ENCODE measurements around the genes HYDIN and MARVELD3.

- PRO-cap, result no peak
- RAMPAGE, long total RNA, 2 experiments, result no peak in any of the 2 experiments
Observed at GRCh38 chr16:70778775-70779430, 22.1 kb downstream of the VAC14 start.

GRCh38 chr16:71230568-71231123, at the start of gene HYDIN:
Gene HYDIN (minus strand): TSS chr16:71230722.
- PRO-cap, result no peak
- RAMPAGE, long total RNA, 2 experiments, result start-site peak on the minus strand in 2 of 2 experiments, at chr16:71230696-71230722 at its widest, 23 to 52 reads per replicate

- PRO-cap, result unidirectional peak, plus-strand start at chr16:71348889
- RAMPAGE, long total RNA, 2 experiments, result no peak in any of the 2 experiments
Observed at GRCh38 chr16:71348813-71349012, 9.8 kb upstream of the CALB2 start.

DNA sequence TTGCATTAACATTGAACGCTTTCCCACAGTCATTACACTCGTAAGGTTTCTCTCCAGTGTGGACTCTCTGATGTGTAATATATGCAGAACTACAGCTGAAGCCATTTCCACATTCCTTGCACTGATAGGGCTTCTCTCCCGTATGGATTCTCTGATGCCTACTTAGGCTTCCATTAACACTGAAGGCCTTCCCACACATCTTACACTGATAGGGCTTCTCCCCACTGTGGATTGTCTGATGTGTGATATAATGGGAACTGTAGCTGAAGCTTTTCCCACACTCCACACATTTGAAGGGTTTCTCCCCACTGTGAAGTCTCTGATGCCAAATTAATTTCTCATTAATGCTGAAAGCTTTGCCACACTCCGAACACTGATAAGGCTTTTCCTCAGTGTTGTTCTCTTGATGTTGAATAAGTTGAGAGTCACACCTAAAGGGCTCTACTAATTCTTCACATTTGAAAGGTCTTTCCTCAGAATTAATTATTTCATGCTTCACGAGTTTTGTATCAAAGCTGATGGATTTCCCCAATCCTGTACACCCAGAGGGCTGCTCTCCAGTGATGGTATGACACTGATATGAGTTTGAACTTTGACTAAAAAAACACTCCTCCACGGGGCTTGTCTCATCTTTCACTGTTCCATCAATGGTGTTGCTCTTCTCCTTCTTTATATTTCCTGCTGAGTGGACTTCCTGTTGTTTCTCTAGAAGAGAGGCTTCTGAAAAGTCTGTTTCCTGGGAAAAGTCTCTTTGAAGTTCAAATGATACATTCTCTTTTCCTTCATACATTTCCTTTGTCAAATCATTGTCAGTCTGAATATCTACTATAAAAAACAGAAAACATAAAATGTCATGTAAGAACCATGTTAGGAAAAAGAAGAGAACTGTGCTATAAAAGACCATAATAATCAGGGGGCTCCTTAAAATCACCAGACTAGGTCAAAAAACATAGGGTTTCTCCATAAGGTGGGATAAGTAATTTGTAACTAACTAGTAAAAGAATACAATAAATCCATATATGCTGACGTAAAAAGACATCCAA, 7.5 kb upstream of the TLE7 start:
- PRO-cap, result no peak
- RAMPAGE, long total RNA, 2 experiments, result start-site peak on the minus strand in 1 of 2 experiments, centred at position 459 of the sequence, 11 reads per replicate

DNA sequence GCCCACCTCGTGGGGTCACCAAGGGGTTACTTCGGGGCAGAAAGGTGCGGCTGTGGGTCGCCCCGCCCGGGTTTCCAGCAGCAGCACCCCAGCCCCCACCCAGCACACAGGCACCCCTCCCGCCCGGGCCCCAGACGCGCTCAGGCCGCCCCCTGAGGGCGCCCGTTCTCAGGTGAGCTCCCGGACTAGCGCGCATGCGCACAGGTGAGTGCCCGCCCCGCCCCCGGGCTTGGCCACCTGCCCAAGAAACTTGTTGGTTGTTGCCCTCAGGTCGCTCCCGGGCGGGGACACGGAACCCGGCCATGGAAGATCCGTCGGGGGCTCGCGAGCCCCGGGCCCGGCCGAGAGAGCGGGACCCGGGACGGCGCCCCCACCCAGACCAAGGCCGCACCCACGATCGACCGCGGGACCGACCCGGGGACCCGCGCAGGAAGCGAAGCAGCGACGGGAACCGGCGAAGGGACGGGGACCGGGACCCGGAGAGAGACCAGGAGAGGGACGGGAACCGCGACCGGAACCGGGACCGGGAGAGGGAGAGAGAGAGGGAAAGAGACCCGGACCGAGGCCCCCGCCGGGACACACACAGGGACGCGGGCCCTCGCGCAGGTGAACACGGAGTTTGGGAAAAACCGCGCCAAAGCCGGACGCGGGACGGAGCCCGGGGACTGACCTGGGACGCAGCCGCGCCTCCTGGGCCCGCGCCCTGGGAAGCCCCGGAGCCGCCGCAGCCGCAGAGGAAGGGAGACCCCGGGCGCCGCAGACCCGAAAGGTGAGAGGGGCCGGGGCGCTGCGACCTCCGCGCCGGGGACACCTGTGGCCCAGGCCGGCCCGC, at the start of gene MARVELD3:
MARVELD3 (plus strand) TSS at position 257 of the 832 bp plus-strand sequence.
- PRO-cap, result bidirectional peak, plus-strand start at position 257 of the sequence, minus-strand start at position 169 of the sequence; unidirectional peak, plus-strand start at position 549 of the sequence; unidirectional peak, plus-strand start at position 579 of the sequence
- RAMPAGE, long total RNA, 2 experiments, result start-site peak on the plus strand in 2 of 2 experiments, centred at positions 273 to 280 of the sequence, 63 to 163 reads per replicate

GRCh38 chr16:71851965-71852648, 6.3 kb downstream of the ATXN1L start:
- PRO-cap, result no peak
- RAMPAGE, long total RNA, 2 experiments, result no peak in any of the 2 experiments

GRCh38 chr16:71923818-71925104, 28.9 kb downstream of the IST1 start:
- PRO-cap, result no peak
- RAMPAGE, long total RNA, 2 experiments, result no peak in any of the 2 experiments

DNA sequence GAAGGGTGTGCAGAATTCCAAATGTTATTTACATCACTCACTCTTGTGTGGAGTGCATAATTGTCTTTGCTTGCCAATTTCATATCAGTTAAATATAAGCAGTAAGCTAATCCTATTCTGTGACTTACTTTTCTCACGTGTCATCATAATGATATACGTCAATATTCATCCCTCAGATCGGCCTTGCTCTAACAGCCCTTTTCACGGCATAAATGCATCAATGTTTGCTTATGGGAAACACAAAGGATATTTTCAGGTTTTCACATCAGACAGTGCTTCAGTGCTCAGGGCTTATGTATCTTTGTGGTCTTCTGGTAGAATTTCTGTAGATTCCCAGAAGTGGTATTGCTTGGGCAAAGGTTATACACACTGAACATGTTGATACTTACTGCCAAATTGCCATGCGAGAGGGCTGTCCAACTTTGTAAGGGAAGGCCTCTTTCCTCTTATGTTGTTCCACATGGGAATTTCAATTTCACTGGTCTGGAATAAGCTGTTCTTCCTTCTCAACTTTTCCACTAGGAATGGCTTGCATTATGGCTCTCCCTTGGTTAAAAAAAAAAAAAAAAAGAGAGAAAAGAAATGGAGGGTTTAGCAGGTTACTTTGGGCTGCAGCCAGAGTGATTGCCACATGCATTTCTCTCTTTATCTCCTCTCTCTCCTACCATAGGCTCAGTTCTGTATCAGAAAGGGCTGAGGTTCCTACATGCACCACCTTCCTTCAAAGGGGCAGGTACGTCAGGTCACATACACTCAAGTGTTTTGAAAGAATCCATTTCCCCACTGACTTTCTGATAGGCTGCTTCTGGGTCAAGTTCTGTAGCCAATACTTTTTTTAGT, 19.2 kb downstream of the DHODH start:
- PRO-cap, result no peak
- RAMPAGE, long total RNA, 2 experiments, result no peak in any of the 2 experiments

GRCh38 chr16:72041923-72042830, 12.1 kb upstream of the HP start:
- PRO-cap, result no peak
- RAMPAGE, long total RNA, 2 experiments, result no peak in any of the 2 experiments

DNA sequence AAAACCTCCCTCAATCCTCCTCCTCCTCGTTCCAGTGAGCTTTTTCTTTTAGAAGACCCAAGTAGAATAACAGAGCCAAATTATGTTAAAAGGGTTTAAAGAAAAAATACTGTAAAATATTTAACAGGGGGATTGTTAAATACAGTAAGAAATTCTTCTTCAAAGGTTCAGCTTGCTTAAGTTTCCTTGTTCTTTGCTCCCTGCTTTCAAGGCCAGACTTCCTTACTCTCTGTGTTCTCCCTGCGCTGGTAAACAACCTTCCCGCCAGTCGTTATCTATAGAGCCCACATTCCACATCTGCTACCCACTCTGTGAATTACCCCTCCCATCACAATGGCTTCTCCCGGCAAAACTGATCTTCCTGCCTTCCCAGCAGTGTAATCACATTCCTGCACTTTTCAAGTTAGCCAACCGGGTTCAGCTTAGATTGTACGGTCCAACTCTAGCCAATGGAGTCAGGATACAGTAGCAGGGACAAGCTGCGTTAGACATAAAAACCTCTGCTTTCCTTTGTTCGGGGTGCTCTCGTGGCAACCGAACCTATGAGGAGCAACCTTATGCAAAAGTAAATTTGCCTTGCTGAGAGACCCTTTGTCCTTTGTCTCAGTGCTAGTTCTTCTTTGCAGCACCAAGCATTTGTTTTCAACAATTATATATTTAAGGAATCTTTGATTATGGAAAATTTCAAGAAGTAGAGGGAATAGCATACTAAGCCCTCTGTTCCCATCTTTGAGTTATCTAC, 9.9 kb downstream of the HPR start:
- PRO-cap, result no peak
- RAMPAGE, long total RNA, 2 experiments, result no peak in any of the 2 experiments

DNA sequence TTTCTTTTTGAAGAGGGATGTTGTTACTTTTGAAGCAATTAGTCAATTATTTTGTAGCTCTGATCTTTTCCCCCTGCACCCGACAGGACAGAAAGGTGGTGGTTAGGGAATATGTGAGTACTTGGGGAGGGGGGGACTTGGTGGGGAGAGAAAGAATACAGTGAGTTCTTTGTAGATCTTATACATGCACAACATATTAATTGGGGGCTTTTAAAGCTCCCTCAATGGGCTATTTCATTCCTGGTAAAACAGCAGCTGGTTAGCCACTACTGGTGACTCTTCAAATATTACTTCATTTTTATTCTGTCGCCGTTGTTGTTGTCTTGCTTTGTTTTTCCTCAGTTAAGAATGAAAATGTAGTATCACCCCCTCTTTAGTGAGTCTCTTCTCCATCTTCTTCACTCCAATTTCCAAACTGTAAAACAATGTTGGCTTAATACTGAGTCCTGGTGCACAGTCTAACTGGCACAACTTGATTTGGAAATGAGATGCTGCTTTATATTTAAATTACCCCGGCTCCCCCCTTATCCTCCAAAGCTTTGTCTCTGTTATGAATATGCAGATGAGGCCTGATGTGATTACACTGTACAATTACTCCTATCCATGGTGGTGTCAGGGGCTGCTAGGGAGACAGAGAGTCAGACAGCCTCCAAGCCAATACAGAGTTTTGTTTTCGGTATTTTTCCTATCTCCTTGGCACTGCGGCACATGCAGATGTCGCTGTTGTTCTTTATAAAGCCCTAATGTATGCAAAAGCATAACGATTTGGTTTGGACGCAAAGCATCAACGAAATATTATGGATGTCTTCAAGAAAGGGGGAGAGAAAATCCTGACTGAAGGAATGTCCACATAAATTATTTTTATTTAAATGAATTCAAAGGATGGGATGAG, 256.9 kb upstream of the PMFBP1 start:
- PRO-cap, result no peak
- RAMPAGE, long total RNA, 2 experiments, result no peak in any of the 2 experiments

DNA sequence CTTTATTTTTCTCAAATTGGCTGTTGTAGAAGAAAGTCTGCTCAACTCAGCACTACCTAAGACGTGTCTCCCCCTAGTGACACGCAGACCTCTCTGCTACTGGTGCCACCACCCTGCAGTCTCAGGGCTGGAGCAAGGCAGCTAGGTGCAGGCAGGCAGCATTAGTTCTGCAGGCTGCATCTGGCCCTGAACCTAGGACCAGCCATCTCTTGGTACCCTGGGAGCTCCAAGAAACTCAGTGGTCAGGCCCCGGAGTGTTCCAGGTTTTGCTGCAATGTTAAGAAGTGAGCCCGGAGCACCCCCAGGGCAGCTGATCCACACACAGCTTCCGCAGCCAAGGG, 200.7 kb downstream of the ZFHX3 start:
- PRO-cap, result no peak
- RAMPAGE, long total RNA, 2 experiments, result no peak in any of the 2 experiments

GRCh38 chr16:72878219-72878912, 169.6 kb downstream of the ZFHX3 start:
- PRO-cap, result no peak
- RAMPAGE, long total RNA, 2 experiments, result no peak in any of the 2 experiments

- PRO-cap, result no peak
- RAMPAGE, long total RNA, 2 experiments, result no peak in any of the 2 experiments
Observed at GRCh38 chr16:72932532-72932892, 115.4 kb downstream of the ZFHX3 start.

- PRO-cap, result unidirectional peak, minus-strand start at chr16:73050356
- RAMPAGE, long total RNA, 2 experiments, result no peak in any of the 2 experiments
Observed at GRCh38 chr16:73050075-73050647, 2.2 kb upstream of the ZFHX3 start.

DNA sequence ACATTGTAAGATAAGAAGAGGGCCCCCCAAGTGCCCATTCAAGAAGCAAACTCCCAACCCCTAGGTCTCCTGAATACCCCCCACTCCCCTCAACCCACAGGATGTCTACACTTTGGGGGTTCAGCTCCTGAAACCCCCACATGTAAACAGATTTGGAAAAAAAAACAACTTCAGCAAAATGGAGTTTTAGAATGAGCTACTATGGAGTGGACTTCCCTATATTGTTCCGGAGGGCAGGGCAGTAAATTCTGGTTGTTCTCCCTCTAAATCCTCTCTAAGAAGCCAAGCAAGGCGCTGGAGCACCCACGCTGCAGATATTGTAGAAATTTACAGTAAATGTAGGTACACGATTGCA, 8.4 kb upstream of the ZFHX3 start:
- PRO-cap, result no peak
- RAMPAGE, long total RNA, 2 experiments, result no peak in any of the 2 experiments

GRCh38 chr16:73066959-73067639, 19.2 kb upstream of the ZFHX3 start:
- PRO-cap, result unidirectional peak, minus-strand start at chr16:73067175
- RAMPAGE, long total RNA, 2 experiments, result no peak in any of the 2 experiments

DNA sequence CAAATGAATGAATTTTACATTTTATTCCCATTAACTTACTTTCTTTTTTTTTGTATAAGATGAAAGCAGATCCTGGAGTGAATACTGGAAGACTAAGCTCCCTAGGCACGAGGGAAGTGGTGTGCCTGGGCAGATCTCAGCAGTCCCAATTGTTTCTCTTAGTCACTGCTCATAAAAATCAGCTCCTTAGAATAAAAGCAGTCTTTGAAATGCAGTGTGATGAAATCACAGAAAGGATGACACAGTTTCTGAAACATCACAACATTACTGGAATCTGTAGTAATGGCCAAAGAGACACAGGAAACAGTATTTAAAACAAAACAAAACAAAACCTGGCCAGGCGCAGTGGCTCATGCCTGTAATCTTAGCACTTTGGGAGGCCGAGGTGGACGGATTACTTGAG, 34.6 kb upstream of the ZFHX3 start:
- PRO-cap, result no peak
- RAMPAGE, long total RNA, 2 experiments, result no peak in any of the 2 experiments

DNA sequence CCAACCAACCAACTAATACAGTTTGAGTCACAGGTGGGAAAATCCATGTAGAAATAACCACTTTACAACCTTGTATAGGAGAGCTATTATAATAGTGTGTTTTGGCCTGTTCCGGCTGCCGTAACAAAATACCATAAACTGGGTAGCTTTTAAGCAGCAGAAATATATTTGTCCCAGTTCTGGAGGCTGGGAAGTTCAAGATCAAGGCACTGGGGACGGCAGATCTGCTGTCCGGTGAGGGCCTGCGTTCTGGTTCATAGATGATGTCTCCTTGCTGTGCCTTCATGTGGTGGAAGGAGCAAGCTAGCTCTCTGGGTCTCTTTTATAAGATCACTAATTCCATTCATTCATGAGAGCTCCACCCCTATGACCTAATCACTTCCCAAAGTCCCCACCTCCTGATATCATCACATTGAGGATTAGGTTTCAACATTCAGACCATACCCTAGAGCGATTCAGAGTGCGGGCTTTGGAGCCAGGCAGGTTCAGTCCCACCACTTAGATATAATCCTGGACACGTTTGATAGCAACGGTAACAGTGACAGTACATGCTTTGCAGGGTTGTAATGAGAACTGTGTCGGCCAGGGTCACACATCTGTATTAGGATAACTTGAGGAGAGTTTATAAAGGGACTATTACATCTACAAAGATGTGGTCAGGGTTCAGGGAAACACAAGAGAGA, 76.3 kb upstream of the ZFHX3 start:
- PRO-cap, result no peak
- RAMPAGE, long total RNA, 2 experiments, result no peak in any of the 2 experiments

GRCh38 chr16:73890722-73891050, 405.9 kb upstream of the PSMD7 start:
- PRO-cap, result no peak
- RAMPAGE, long total RNA, 2 experiments, result no peak in any of the 2 experiments